Endometrial microvascular endothelial cells (primary cell): ENCODE measurements around the gene TBC1D4.

- RAMPAGE, long total RNA = no peak
Measured at GRCh38 chr13:75194612-75195103, 287.3 kb downstream of the TBC1D4 start.

- RAMPAGE, long total RNA = no peak
Measured at GRCh38 chr13:75445566-75446201, 36.3 kb downstream of the TBC1D4 start.

GRCh38 chr13:75480503-75481212, 1.3 kb downstream of the TBC1D4 start:
- RAMPAGE, long total RNA = no peak

DNA sequence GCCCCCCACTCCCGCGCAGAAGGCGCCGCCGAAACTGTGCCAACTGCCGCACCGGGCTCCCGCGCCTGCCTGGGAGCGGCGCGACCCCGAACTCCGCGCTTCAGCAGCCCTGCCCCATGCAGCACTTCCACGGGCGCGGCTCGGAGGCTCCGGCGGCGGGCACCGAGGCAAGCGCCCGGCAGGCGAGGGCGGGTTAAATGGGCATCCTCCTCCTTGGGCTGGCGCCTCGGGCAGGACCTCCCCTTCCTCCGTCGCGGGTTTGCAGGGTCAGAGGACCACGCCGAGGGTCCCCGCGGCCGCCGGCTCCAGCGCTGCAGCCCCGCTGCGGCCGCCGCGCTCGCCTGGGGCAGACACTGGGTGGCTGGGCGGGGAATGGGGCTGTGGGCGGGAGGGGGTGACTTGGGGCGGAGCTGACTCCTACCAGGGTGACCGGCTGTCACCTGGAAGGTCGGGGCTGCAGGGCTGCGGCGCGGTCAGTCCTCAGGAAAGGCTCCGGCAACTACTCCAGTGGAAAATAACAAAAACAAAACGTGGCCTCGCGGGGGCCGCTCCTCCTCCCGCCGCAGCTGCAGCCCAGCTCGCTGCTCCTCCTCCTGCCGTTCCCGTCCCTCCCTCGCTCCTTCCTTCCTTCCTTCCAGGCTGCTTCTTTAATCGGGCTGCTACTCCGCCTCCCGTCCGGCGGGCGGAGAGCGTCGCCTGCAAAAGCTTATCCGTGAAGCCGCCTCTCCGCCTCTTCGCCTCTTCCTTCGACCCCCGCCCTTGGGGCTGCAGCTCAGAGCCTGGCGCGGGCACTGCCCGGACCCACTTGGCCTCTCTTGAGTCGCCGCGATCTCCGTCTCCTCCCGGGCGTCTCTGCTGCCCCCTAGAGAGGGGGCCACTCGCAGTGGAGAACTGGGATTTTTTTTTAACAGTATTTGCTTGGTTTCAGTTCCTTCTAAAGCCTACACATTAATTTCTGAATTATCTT, at the start of gene TBC1D4:
TBC1D4 (minus strand) TSS at position 355 of the 967 bp plus-strand sequence.
- RAMPAGE, long total RNA = no peak

DNA sequence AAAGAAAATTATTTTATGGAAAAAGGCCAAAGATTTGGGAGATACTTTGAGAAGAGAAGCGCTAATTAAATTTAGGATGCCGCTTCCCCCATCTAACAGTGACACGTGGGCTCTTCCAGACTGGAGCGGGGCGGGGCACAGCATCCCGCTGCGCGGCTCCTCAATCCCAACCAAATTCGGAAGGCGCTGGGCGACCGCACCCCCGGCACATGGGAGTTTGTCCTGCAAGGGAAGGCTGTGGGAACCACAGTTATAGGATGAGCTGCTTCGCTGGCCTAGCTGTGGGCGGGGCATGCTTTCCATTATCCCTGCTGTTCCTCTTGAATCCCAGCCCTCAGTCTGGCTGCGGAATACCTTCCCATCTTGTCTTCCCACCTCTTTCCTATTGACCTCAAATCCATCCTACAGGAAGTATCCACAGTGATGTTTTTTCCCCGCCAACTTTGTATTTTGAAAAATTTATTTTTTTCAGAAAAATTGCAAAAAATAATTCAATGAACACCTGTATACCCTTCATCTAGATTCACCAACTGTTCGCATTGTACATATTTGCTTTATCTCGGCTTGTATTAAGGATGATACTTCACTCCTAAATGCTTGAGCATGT, 454 bp upstream of the COMMD6 start:
- RAMPAGE, long total RNA = no peak

DNA sequence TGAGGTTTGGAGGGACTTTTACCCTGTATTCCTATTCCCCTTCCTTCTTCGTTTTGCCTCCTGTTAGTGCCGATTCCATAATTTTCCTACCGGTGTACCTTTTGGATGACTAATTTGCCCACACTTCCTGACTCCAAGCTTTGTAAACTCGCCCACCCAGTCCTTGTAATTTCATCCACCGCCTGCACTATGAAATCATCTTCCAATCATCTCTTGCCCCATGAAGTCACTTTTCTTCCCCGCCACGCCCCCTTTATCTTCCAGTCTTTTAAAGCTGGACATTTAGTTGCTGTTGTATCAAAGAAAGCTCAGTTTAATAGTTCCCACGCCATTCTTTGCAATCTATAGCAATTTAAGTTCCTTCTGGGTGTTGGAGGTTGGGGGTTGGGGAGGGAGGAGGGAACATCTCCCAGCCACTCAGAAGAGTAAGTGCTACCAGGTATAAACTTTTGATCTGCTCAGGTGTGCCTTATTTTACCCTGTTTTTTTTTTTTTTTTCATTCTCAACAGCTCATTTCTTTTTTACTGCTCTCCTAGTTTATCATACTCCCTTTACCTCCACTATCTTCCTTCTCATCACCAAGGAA, 741 bp downstream of the UCHL3 start:
- RAMPAGE, long total RNA = no peak

GRCh38 chr13:75761447-75761913, 125.3 kb downstream of the LMO7 start:
- RAMPAGE, long total RNA = no peak

GRCh38 chr13:75789463-75789929, 153.4 kb downstream of the LMO7 start:
- RAMPAGE, long total RNA = no peak

- RAMPAGE, long total RNA = no peak
Measured at GRCh38 chr13:76886777-76887257, 612 bp upstream of the KCTD12 start.

DNA sequence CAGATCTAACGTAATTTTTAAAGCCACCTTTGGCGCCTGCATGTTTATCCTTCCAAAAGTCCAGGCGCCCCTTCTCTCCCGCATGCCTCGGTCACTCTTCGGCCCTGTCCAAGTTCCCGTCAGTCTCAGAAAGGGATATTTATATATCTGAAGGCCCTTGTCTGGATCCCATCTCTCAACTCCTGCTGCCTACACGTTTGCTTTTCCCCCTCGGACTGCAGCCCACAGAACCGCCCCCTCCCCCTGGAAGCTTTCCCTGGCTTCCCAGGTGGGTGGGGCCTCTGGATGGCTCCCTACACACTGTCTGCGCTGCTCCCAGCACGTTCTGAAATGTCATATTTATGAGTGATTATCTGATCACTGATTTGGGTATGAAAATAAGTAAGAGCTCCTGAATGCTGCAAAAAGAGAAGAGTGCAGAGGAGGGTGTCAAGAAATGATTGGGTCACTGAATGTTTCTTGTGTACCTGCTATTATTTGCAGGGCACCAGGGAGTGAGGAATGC, 1.1 kb upstream of the KCTD12 start:
- RAMPAGE, long total RNA = no peak

GRCh38 chr13:77013194-77013915, 13.6 kb downstream of the FBXL3 start:
- RAMPAGE, long total RNA = no peak

DNA sequence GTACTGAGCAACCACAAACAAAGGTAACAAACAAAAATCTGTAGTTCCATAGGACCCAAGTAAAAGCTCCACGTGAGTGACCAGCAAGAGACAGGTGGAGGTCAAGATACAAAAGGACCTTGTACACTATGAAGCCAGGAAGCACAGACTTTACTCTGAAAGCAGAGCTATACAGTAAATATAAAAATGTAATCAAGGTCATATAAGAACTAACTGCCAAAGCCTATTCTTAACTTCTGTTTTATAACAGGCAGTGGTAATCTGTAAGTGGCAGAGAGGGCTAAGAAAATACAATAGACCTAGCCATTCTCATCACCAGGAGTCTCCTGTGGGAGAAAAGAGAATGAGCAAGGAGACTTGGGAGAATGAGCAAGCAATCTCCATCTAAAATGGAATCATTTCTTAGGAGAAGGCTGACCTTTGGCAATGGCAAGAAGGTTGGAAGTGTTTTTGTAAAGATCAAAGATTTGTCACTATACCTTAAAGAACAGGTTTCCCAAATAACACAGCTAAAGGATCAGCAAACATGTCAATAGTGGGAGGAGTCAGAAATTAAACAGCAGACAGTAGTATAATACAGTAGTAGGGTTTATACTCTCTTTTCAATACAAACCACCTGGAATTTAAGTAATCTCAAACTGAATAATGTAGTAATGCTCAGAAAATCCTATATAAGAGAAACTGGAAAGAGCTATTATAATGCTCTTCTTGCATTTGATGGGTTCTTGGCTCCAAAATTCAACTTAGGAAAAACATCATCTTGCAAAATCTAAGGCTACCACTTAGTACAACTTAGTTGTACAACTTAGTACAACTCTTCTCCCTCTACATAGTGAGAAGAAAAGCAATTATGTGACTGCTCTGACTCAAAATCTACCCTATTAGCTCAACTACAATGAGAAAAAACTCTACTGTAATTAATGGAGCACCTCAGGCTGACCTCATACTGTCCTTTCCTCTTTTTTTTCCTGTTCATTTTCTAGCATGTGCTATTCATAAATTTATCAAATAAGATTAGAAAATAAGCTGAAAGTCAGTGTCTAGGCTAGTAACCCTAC, 12.4 kb downstream of the FBXL3 start:
- RAMPAGE, long total RNA = no peak

- RAMPAGE, long total RNA = no peak
Measured at GRCh38 chr13:77050375-77051188, 23.6 kb upstream of the FBXL3 start.

- RAMPAGE, long total RNA = no peak
Measured at GRCh38 chr13:77097759-77098810, 71.1 kb upstream of the FBXL3 start.

DNA sequence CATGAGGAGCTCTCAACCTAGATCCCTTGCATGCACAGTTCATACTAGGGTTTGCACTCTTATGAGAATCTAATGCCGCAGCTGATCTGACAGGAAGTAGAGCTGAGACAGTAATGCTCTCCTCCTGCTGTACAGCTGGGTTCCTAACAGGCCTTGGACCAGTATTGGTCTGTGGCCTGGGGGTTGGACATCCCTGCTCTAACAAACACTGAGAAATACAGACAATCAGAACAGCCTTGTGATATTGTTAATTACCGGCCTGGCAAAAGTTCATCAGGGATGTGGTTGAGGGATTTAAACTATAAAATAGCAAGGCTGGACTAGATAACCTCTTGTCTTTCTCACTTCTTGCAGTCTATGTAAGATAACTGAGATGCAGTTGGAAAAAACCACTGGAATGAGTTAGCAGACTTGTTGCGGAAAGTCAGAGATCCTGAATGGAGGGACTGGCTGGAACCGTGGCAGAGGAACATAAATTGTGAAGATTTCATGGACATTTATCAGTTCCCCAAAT, 82.4 kb upstream of the FBXL3 start:
- RAMPAGE, long total RNA = no peak

- RAMPAGE, long total RNA = no peak
Measured at GRCh38 chr13:77149643-77150390, 122.9 kb upstream of the FBXL3 start.

DNA sequence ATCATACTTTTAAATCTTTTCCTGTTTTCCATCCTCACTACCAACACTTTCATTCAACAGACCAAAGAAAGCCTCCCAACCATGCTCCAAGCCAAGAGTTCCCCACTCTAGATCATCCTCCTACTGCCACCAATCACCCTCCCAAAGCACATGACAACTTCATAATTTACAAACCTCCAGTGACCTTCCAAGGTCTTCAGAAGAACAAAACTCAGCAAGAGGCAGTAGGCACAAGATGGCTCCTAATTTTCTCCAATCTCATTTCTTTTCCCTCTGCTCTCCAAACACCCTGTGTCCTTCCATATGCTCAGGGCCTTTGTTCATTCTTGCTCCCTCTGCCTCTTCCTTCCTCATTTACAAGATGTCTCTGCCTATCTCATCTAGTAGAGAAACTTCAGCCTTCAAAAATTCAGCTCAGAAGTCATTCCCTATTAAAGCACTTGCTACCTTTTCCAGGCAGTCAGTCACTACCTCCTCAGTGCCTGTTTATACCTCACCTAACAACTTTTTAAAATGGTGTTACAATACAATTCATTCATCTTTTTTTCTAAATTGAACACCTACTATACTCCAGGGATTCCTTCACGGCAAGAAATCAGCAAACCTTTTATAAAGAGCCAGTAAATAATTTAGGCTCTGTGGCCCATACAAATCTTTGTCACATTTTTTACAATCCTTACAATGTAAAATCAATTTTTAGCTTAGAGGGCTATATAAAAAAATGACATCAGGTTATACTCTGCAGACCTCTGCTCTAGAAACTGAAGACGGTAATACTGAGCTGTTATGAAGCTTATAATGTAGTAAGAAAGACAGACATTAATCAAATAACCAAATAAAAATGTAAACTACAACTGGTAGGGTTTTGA, 75.1 kb downstream of the MYCBP2 start:
- RAMPAGE, long total RNA = no peak

DNA sequence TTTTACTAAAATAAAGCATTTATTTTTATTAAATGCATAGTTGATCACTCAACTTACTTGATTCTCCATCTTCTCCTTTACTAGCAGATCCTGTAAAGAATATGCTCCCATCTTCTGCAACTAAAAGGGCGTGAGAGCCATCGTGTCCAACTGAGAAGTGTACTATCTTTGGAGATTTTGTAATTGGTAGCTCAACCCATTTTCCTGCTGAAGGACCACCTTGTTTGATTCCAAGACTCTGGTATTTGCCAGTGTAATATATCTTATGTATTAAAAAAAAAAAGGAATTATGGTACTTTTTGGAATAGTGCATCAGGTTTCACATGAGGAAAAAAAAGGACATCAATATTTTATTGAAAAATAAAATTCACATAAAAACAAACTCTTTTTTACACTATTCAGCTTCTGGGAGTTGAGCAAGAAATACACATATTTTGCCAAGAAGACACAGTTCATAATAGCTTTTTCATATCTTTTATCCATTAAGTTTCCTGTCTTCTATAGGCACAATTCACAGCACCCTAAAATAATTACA, 65.7 kb downstream of the MYCBP2 start:
- RAMPAGE, long total RNA = no peak

DNA sequence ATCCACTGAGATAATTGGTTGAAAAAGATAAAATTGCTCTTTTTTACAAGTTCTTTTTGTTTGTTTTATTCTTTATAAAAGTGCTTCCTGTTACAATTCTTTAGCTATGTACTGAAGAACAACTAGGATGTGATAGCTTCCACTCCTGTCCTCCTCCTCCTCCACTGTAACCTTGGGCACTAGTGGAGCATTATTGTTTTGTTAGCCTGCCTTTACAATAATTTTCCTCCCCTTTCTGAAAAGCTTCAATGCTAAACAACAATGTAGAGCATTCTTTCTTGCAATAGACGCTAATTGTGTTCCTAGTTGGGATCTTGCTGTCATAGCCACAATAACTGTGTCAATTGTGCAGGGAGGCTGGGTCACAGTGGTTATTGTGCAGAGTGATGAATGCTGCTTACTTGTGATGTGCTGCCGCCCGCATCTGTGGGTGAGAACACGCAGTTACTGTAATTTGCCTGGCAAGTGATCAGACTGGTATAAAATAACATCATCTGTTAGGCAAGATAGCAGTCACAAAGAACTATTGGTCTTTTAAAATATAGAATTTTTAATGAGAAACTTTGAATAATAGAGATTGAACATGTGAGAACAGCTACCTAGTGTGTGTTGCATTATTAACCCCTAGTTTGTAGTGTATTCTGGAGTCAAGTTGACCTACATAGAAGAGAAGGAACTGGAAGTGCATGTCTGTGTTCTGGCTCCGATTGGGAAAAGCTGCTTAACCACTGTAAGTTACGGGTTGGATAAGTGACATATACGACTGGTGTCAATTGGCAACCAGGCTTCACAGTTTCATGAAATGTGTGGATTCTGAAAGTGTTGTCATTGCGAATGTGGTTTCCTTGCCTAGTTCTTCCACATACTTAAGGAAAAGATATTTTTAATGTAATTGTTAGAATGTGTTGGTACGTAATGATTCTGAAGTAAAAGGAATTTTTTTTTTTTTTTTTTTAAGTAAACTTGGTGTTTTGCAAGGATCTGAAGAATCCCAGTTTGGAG, 43.5 kb downstream of the SLAIN1 start:
- RAMPAGE, long total RNA = no peak

DNA sequence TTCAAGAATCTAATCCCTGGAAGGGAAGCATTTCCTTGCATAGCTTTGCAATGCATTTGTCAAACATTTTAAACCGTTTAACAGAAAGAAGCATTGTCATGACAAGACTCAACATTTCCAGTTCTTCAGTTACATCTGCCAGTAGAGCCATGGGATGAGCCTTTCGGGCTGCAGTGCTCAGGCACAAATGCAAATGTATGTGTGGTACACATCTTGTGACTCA, 64.8 kb downstream of the EDNRB start:
- RAMPAGE, long total RNA = no peak